M059J (cell line): ENCODE results near the gene KLF16.

- RAMPAGE, long total RNA, result no peak
These were observed 764 bp downstream of the MEX3D start for GRCh38 chr19:1567398-1567723.

DNA sequence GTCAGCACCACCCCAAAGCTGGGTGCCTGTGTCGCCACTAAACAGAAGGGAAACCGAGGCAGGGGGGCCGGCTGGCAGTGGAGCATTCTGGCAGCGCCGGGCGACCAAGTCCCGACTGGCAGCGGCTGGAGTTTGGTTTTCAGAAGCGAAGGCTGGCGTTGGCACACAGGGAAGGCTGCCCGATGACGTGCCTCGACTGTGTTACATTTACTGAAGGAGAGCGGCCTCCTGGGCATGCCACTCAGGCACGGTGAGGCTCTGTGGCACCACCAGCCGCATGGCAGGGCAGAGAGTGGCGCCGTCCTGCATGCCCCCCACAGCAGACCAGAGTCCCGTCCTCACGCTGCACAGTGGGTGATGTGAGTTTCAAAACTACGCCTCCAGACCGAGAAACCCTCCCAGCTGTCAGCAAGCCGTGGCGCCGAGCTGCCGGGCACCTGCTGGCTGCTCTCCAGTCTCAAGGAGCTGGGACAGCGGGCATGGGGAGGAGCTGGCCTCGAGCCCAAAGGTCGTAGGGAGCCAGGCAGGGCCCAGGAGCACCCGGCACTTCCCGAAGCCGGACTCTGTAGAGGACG is 9.3 kb upstream of the MEX3D start:
- RAMPAGE, long total RNA, result no peak

DNA sequence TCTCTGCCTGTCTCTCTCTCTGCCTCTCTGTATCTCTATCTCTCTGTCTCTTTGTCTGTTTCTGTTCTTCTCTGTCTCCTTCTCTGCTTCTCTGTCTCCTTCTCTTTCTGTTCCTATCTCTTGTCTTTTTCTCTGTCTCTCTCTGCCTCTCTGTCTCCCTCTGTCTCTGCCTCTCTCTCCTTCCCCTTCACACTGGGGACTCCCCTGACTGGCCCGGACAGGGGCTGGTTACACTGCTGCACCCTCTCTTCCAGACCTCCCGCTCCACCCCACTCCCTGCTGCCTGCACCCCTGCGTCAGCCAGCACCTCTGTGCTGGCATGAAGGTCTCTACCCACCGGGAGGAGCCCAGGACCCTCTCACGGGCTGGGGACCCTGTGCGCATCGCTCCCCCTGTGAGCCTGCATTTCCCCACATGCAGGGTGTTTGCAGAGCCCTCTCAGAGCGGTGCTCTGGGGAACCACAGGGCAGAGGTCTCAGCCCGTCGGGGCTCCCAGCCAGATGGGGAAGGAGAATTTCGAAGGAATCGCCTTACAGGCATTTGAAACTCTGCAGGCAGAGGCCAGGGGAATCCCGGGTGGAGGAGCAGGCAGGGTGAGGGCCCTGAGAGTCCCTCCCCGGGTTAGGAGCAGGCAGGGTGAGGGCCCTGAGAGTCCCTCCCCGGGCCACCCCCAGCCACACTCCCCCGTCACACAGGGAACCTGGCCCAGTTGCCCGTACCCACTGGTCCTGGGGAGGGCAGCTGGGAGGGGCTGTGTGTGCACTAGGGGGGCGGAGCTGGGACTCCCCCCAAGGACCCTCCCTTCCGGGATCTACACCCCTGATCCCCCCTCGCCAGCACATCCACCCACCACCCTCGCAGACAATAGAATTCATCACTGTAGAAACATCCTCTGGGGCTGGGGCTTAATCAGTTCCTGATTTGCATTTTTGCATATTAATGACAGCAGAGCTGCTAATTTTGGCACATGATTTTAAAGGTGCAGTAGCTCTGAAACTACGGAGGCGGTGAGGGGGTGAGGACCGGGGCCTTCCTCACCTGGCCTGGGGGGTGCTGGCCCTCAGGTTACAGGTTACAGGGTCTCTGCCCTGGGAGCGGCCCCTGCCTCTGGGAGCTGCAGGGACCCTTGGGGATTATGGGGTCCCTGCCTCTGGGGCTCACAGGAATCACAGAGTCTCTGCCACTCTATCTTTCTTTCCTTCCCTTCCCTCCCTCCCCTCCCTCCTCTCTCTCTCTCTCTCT is 16.3 kb upstream of the TCF3 start:
- RAMPAGE, long total RNA, result no peak

- RAMPAGE, long total RNA, result no peak
These were observed 23.3 kb upstream of the TCF3 start for GRCh38 chr19:1675565-1676171.

DNA sequence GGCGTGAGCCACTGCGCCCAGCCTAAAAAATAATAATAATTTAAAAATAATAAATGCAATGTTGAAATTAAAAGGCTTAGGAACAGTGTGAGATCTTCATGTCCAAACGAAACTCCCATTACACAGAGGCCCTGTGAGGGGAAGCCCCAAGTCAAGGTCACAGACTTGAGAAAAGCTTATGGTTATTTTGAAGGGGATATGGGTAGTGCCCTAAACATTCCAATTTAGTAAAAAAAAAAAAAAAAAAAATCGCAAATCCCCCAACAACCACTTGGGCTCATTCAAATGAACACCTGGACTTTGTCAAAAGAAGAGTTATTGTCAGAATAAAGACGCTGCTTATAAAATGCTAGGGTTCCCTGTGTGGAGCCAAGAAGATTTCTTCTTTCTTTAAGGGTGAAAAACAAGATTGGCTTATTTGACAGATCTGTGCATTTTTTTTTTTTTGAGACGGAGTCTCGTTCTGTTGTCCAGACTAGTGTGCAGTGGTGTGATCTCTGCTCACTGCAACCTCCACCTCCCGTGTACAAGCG is 25.7 kb upstream of the ONECUT3 start:
- RAMPAGE, long total RNA, result no peak

DNA sequence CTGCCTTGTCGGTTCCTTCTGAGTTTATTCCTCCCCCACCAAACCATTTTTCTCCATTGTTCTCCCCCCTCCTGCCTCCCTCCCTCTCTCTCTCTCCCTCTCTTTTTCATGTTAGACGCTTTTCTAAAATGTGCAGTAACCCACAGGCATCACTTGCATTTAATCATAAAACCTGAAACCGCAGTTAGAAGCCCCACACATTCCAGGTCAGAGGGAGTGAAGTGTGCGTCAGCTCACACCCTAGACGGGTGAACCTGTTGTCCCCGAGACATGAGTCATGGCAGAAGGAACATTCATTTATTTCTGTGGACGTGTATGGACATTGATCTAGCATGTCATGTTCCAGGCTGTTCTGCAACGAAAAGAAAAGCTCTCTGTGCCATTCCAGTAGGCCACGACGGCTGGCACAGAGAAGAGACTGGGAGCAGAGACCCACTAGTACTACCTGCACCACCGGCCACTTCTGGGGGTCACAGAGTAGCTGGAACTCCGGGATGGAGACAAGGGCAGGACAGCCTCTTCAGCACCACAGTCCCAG is 20.0 kb downstream of the ONECUT3 start:
- RAMPAGE, long total RNA, result no peak

DNA sequence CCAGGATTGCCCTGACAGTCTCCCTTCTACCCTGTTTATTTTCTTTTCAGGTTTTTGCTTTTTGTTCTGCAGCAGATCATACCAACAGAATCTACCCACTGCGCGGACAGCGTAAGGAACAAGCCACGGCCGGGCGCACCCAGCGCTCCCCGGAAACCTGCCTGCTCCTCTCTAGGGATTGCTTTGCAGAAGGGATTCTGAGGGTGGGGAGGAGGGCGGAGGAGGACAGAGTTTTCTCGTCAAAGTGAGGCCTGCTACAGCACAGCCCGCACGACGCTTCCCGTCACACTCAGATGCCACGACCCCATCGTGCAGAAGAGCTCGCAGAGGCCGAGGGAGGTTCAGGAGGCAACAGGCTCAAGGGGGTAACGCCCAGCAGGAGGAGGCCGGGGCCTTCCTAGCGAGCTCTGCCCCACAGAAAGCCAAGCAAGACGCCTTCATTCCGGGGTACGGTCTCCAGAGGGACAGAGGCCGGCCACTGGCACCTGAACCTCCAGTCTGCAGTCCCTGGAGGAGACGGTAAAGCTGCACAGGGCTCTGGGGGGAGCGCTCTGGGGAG is 7.0 kb downstream of the REXO1 start:
- RAMPAGE, long total RNA, result no peak

DNA sequence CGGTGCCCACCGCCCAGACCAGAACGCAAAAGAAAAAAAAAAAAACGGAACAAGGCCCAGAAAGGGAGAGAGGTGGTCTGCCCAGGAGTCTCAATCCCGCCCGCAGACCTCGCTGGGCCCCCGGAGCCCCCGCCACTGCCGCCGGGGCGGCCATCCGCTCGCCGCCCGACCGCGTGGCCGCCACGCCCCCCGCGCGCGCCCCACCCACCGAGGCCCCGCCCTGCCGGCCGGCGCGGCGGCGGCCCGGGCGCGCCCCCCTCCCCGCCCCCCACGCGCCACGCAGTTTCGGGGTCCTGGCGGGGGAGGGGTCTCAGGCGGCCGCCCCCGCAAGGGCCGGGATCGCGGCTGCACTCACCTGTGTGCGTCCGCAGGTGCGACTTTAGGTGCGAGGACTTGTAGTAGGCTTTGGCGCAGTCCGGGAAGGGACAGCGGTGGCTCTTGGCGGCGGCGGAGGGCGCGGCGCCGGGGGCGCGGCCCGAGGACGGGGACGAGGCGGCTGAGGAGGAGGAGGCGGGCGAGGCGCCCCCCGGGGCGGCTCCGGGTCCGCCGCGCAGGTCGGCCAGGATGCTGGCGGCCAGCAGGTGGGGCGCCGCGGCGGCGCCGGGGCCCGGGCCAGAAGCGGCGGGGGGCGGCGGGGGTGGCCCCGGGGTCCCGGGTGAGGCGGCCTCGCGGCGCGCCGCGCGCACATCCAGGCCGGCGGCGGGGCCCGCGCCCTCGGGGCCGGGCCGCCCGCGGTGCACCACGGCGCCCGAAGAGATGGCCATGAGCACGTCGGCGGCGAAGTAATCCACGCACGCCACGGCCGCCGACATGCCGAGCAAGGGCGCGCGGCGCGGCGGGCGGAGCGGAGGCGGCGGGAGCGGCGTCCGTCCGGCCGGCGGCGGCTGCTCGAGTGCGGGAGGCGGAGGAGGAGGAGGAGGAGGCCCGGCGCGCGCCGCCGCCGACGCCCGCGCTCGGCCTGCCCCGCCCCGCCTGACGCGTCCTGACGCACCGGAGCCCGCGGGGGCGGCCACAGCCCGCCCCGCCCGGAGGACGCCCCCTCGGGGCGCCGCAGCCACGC is at the start of gene KLF16:
TSS of gene KLF16 (minus strand) at position 894 of the 1,060 bp plus-strand sequence.
- RAMPAGE, long total RNA, result no peak

- RAMPAGE, long total RNA, result no peak
These were observed 458 bp downstream of the ABHD17A start for GRCh38 chr19:1884678-1885398.

- RAMPAGE, long total RNA, result no peak
These were observed 17.7 kb downstream of the CSNK1G2 start for GRCh38 chr19:1958782-1959056.

GRCh38 chr19:1967047-1967703 is 26.2 kb downstream of the CSNK1G2 start:
- RAMPAGE, long total RNA, result no peak

- RAMPAGE, long total RNA, result no peak
These were observed 34.0 kb downstream of the BTBD2 start for GRCh38 chr19:1981383-1981972.

DNA sequence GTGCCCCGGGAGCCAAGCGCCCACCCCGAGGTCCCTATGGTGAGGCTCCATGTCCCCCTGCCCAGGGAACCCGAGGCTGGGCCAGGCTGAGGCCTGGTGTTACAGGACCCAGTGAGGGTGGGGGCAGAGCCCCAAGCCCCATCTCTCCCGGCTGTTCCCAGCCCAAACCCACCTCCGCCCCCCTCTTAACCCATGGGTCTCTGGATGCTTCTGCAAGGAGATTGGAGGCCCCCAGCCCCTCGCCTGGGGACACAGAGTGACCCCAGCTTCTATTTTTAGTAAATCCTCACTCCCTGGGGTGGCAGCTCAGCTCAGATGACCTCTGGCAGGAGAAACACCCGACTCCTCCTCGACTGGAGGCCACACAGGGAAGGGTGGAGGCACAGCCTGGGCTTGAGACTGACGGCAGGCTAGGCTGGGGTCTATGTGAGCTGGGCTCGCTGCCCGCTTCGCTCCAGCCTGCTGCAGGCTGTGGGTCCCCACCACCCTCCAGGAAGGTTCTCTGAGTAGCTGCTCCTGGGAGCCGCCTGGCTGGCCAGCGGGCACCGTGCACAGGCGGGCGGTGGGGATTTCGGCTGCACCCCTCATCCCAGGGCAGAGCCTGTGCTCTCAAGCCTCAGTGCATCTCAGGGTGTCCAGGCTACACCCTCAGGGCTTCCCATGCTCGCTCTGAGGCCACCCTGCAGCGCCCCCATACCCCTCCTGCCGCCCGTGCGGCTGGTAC is 10.6 kb downstream of the MKNK2 start:
- RAMPAGE, long total RNA, result no peak

GRCh38 chr19:2044881-2045929 is 5.8 kb downstream of the MKNK2 start:
- RAMPAGE, long total RNA, result no peak

DNA sequence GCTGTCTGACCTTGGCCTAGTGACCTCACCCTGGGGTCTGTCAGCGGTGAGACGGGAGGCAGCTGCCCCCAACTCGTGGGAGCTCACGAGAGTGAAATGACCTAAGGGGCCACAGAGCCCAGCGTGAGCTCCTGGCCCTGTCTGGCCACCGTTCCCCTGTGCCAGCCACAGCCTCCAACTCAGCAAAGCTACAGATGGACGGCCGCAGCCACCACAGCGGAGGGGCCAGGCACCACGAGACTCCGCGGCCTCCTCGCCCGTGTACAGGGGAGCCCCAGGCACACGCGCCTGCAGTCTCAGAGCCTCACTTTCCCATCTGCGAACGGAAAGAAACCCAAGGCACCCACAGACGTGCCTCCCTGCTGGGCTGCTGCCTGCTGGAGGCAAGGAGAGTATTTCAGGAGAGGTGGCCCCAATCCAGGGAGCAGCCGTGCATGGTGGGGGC is 2.1 kb downstream of the MKNK2 start:
- RAMPAGE, long total RNA, result no peak

DNA sequence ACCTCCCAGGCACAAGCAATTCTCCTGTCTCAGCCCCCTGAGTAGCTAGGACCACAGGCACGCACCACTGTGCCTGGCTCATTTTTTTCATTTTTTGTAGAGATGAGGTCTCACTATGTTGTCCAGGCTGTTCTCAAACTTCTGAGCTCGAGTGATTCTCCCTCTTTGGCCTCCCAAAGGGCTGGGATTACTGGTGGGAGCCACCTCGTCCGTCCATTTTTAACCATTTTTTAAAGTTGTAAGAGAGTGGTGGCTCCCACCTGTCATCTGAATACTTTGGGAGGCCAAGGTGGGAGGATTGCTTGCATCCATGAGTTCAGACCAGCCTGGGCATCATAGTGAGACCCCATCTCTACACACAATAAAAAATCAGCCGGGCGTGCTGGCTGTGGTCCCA is 21.0 kb downstream of the MOB3A start:
- RAMPAGE, long total RNA, result no peak

DNA sequence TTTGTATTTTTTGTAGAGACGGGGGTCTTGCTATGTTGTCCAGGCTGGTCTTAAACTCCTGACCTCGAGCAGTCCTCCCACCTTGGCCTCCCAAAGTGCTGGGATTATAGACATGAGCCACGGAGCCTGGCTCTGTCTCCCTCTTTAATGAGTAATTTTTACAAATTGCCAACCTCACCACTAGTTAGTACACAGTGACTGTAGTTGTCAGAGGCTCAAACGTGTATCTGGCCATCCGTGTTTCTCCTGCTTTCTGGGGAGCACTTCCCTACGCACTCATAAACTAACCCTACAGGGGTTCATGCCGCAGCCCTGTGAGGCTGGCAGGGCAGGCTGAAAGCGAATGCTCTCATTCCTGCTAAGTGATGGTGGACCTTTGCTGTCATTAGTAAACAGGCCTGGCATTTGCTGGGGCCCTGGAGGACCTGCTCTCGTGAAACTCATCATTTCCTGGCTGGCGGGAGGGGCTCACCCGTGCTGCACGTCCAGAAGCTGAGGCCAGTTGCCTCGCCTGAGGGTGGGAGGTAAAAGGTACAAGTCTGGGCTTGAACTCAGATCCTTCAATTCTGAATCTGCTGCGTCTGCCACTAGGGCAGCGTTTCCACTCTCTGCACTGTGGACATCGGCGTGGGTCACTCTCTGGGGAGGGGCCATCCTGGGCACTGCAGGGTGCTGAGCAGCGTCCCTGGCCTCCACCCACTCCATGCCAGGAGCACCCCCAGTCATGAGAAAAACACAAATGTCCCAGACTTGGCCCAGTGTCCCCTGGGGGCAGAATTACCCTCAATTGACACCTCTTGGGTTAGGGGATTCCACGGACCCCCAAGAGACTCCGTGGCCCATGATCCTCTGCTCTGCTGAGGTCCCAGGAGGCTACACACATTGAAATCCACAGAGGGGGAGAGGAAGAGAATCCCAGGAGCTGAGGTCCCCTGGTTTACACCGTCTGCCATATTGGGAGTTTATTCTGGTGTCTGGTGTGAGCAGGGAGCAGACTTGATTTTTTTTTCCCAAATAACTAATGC is 7.0 kb downstream of the MOB3A start:
- RAMPAGE, long total RNA, result no peak

GRCh38 chr19:2092742-2093141 is 3.4 kb downstream of the MOB3A start:
- RAMPAGE, long total RNA, result no peak

- RAMPAGE, long total RNA, result no peak
These were observed 23.6 kb downstream of the AP3D1 start for GRCh38 chr19:2127691-2128340.

DNA sequence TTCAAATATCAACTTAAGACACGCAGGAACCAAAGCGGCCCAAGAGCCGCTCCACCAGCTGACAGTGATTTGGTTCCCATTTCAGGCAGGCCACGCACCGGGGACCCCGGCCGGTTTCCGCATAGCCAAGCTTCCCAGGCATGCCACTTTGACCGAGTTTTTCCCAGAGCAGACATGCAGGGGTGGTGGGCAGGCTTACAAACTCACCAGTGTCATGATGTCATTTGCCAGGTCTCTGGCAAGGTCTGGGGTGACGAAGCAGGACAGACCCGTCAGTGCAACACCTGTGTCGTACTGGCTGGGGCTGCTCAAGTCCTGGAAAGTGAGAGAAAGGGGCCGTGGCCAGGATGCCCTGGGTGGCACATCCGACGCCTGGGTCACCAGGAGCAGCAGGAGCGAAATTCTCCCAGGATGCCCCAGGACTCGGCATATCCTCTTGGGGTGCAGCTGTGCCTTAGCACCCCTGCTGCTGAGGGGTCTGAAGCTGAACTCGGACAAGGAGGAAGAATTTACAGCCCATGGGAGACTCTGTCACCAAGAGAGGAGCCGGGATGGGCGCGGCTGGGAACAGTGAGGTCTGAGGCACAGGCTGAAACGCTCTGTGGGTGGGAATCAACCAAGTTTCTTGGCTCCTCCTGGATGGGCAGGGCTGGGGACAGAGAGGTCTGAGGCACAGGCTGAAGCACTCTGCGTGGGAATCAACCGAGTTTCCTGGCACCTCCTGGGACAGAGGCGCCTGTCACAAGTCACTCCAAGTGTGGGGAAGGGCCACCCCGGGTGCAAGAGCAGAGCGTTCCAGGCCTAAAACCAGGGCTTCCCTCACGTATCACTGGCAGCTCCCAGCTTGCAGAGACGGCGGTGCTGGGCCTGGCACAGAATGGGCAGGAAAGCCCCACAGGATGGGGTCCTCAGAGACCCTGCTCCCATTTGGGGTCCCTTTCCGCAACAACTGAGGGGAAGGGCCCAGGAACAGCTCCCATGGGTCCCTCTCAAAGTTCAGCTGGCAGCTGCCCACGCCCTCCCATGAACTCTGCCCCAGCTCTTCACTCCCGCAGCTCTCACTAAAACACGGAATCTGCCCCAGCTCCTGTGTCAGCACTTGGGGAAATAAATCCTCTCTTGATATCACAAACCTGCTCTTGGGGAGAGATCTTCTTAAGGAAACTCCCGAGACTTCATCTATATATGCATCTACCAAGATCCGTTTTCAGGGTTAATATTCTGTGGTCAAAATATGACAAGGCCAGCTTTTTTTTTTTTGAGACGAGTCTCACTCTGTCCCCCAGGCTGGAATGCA is 18.7 kb downstream of the AP3D1 start:
- RAMPAGE, long total RNA, result no peak